ENCODE measurements around the genes KRT75 and KRT71.

DNA sequence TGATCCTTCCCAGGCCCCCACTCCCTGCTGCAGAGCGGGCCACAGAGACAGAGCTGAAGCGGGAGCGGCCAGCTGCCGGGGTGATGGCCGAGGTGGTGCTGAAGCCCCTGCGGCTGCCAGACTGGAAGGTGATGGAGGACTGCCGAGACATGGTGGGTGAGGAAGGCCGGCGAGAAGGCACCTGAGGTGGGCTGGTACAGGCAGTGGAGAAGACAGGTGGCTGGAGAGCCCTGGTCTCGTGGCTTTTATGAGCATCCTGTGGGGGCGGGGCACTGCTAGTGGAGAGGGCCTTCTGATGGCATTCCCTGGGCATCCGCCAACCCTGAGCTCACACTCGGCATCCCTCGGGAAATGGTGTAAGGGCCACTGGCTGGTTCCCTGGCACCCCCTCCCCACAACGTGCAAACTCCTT, at the start of gene KRT75:
KRT75 (minus strand) TSS at position 218 of the 412 bp plus-strand sequence.
- RRBS, result 100% methylated on average over 5 of the region's 15 CpGs

DNA sequence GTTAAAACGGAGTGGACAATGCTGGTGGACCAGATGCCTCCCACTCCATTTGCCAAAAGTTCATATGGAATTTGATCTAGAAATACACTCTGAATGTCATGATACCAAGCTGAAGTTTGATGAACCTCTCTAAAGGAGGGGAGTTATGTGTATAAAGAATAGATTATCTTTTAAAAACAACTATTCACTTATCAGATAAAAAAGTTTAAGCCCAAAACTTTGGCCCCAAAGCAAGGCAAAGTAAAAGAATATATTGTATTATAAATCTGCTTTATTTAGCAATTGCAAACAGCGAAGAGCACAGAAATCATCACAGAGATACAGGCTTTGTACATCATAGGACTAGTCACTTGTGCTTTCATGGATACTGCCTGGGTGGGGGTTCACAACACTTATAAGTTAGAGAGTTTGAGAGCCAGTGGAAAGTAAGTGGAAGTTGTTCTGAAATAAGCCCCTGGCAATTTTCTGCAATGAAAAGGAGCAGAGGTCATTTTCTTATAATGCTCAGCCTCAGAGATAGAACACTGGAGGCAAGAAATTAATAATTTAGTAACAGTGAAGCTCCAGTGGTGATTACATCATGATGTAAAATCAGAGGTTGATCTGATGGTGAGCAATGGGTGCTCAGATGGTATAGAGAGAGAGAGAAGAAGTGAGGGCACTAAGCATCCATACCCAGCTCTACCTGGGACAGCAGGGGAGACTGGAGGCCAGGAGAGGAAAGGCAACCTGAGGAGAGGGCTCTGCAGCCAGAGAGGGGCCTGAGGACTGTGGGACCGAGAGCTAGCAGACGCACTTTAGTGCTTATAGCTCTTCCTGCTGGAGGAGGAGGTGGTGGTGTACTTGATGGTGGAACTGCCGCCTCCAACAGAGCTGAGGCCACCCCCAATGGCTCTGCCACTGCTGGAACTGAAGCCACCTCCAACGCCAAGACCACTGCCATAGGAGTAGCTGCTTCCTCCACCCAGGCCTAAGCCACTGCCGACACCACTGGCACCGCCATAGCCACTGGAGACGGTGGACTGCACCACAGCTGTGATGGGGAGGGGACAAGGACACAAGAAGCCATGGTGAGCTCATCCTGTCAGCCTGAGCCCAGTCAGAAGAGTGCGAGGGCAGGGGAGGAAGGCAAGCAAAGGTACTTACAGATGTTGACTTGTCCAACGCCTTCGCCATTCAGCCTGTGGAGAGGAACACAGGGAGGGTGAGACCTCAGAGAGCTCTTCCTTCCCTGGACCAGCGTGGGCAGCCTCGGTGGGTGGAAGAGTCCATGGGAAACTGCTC, 5.7 kb downstream of the KRT6A start:
- RRBS, result no CpG with 5 or more reads among the region's 14 CpGs

DNA sequence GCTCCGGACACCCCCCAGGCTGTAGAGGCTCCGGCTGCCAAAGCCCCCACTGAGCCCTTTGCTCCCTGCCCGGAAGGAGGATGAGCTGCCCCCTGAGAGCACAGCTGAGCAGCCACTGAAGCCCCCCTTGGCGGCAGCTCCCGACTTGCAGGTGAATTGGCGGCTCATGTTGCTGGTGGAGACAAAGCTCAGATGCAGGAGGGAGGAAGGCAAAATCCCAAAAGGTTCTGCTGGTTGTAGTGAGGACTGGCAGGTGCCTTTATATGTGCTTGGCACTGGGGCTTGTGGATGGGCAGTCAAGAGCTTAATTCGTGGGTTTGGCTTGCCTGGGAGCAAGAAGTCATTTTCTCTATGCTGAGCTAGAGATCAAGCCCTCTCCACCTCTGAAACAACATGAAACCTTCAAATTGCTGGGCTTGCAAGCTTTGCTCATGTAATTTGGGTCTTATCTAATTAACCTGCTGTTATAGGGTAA, at the start of gene KRT71:
KRT71 (minus strand) TSS at position 236 of the 475 bp plus-strand sequence.
- RRBS, result 48% methylated on average over 2 of the region's 7 CpGs

- RRBS, result 54% methylated on average over 2 of the region's 9 CpGs
These were observed 6.4 kb downstream of the KRT2 start for GRCh38 chr12:52645250-52646343.

DNA sequence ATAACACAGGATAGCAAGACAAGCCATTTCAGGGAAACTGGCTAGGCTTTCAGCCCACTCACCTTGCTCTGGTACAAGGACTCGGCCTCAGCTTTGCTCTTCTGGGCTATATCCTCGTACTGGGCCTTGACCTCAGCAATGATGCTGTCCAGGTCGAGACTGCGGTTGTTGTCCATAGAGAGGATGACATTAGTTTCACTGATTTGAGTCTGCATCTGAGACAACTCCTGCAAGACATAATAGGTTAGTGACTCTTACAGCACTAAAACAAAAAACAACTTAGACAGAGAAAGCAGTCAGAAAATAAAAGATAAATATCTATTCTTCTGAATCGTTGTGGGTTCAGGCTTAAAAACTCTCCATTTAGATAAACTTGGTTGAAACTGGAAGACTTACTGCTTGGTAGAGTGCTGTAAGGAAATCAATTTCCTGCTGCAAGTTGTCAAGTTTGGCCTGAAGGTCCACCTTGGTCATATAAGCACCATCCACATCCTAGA, 2.9 kb downstream of the KRT1 start:
- RRBS, result no CpG with 5 or more reads among the region's 5 CpGs

- RRBS, result no CpG with 5 or more reads among the region's 6 CpGs
These were observed 6.6 kb downstream of the KRT8 start for GRCh38 chr12:52898287-52898671.

DNA sequence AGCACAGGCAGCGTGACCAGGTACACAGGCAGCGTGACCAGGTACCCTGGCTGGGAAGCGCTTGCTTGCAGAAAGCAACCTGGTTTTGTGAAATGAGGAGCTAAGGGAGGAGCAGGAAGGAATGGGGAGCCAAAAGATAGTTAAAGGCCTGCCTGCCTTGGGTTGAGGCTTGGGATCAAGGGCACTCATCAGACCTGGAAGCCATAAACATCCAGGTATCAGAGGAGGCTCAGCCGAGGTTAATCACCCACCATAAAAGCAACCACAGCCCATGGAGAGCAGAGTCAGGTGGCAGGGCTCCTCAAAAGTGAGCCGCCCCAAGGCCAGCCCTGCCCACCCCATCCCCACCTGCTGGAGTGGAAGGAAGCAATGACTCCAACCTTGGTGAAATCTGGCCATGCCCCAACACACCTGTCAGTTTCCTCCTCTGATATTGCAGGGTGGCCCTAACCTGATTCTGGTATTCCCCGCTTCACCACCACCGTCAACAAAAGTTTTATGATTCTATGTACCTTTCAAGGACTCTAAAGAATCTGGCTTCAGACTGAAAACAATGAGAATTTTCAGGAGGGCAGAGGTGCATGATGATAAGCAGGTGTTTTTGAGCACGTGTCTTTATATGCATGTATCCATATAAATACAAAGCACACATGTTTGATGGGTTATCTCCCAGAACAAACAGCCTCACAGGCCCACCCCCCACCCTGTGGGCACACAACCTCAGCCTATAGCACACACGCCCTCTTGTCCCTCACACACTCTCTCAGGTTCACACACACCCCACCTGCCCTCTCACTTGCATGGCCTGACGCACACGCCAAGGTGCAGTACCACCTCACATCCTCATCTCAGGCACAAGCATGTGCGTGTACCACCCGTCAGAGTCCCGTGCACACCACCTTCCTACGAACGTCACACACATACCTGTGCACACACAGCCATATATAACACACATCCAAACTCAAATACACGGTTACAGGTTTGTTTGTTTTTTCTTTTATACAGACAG, 8.3 kb upstream of the KRT8 start:
- RRBS, result no CpG with 5 or more reads among the region's 17 CpGs

DNA sequence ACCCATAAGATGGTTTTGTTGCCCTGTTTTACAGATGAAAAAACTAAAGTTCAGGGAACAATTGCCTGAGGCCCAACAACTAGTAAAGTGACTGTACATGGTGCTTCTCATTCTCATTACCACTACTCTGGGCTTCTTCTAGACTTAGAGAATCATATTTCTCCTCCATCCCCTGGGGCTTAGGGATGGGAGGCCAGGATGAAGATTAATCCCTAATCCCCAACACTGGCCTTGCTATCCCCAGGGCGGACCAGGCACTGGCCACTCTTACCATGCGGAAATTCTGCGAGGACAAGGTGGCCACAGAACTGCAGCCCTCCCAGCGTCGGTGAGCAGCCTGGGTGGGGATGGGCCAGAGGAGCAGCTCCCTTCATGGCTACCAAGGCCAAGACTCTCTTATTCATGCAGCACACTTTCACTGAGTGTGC, 6.9 kb downstream of the TNS2 start:
- RRBS, result no CpG with 5 or more reads among the region's 5 CpGs

GRCh38 chr12:53061309-53062446, 11.8 kb downstream of the TNS2 start:
- RRBS, result no CpG with 5 or more reads among the region's 19 CpGs

DNA sequence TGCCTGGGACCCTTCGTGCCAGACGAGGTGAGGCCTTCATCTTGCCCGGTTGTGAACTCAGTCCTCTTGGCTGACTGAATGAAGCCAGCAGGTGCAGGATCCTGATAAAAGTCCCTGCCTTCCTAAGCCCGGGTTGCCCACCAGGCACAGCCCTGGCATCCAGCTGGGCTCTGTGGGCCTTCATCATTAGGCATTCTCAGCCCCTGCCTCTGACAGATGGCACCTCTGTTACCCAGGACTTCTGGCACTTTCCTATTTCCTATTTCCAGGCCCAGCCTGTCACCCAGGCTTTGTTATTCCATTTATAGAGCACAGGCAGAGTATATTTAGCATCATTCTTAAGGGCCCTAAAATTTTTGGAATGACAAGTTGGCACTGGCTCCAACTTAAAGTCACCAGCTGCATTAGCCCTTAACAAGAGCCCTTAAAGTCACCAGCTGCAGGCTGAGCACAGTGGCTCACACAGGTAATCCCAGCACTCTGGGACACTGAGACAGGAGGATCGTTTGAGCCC, 12.9 kb downstream of the SOAT2 start:
- RRBS, result 67% methylated on average over 2 of the region's 5 CpGs

GRCh38 chr12:53153179-53153651, 27.3 kb upstream of the ZNF740 start:
- RRBS, result no CpG with 5 or more reads among the region's 8 CpGs

GRCh38 chr12:53171167-53172334, 9.0 kb upstream of the ZNF740 start:
- RRBS, result no CpG with 5 or more reads among the region's 20 CpGs

GRCh38 chr12:53173148-53173519, 7.4 kb upstream of the ZNF740 start:
- RRBS, result 92% methylated on average over 1 of the region's 4 CpGs

DNA sequence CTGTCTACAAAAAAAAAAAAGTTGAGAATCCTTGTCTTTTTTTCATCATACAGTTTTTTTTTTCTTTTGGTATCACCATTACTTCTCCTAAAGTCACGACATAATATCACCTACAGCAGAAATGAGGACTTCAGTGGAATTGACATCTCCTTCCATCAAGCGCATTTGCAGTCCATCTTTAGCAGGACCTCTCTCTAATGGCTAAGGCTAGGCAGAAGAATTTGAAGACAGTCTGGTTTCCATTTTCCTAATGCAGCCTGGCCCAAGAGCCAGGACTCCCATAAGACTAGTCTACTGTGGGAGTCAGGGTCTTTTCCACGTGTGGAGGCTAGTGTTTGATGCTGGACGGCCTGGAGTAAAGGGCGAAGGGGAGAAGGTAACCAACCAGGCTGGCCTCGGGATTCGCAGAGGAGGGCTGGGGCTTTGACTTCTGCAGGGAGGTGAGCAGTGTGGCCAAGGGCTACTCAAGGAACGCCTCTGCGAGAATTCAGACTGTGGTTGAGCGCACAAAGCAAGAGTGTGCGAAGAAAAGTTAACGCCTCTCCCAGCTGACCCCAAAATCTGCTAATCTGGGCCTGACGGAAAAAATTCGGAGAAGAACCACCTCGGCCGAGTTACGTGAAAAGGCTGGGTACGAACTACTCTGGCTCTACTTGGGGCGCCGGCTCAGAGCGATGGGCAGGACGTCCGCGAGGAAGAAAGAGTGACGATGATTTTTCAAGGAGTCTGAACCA, 692 bp upstream of the ZNF740 start:
- RRBS, result no CpG with 5 or more reads among the region's 25 CpGs

- RRBS, result under 1% methylated on average over 24 of the region's 32 CpGs
These were observed 144 bp upstream of the CSAD start for GRCh38 chr12:53180962-53181176.

DNA sequence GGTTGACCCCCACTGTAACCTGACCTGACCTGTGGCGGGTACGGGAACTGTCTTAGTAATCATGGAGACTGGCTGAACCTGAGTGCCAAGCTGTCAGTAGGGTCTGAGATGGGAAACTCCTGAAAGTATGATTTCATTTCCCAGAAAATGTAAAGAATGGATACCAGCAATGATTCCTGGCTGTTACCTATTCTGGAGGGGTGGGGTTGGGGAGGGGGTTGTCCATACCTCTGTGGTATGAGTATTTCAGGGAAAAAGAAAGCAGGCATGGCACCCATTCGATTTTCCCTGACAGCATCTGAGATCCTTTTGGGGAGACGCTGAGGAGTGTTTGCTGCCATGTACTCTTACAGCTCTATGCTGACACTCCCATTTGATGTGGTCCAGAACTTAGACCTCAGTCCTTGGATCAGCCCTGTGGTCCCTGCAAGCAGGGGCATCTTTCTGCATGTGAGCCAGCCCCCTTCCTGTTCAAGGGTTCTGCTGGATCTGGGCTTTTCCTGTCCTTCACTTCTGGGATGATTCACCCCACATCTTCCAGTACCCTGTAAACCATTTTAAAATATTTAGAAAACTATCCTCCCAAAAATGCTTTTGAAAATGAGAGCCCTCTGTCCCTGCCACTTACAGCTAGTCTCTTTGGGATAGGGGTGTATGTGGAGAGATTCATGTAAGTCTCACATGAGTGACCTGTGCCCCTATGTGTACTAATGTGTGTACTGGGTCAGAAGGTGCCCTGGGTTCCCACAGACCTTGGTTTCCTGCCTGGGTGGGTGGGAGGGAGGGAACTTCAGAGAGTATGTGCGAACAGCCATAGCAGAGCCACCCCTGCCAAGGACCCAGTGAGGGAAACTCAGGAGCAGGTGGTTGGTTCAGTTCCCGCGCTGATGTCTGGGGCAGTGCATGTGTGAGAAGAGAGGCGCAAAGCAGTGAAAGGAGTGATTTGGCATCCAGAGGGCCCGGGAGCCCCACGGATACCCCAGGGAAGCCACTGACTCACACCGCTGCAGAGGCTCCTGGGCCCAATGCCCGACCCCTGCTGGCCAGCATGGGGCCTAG, 8.9 kb upstream of the CSAD start:
- RRBS, result no CpG with 5 or more reads among the region's 12 CpGs

DNA sequence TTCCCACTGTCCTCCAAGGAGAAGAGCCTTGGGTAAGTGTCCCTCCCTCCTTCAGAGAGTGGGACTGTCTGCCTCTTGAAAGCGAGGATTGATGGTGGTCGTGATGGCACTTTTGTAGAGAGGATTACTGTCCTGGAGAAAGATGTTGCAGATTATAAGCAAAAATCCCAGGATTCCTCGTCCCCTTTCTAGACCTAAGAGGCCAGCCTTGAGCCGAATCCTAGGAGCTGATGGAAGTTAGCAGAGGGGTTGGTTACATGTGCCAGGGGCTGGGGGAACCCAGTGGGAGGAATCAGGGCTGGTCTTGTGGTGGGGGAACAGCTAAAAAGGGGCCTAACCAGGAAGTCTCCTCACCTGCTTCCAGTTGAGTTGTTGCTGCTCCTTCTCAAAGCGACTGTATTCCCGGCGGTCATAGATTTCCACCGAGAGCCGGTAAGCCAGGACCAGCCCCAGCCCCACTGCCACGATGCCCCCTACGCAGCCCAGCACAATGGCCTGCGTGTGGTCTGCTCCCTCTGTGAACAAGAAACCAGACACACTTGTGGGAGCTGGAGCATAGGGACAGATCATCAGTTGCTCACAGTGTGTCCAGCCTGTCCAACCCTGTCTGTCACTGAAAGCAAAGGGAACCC, 10.9 kb upstream of the CSAD start:
- RRBS, result no CpG with 5 or more reads among the region's 12 CpGs

GRCh38 chr12:53211387-53211936, 4.4 kb upstream of the ITGB7 start:
- RRBS, result no CpG with 5 or more reads among the region's 9 CpGs

DNA sequence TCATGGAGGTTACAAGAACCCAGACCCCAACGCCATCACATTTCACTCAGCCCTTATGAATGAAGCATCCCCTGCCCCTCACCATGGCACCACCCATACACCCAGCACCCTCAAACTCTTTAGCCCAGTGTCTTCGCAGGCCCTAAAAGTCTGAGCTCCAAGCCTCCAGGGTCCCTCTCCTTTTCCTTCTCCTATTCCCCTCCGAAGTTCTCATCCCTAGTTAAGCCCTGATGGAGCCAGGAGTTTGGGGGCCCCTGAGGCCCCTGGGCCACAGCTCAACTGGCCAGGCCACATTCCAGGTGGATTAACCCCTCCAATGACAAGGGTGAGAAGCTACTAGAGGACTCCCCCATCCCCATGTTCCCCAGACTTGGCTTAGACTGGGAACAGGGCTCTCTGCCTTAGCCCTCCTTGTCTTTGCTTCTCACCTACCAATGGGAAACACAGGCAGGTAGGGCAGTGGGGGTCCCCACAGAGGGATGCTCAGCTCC, 2.6 kb downstream of the RARG start:
- RRBS, result no CpG with 5 or more reads among the region's 3 CpGs

DNA sequence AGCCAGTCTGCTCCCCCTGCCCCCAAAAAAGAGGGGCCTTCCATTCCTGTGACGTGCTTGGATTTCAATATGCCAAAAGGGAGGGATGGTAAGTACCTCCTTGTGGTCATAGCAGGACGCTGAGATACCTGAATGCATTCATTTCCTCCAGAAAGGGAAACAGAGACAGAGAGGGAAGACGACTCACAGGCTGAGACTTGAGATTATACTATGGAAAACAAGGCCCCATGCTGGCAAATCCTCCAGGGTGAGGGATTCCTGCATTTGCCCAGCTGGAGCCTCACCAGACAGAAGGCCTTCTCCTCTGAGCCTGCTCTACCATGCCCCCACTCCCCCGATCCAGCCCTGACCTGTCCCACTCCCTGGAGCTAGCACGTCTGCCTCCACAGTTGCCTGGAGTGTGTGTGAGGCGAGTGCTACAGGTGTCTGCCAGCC, 3.9 kb upstream of the RARG start:
- RRBS, result no CpG with 5 or more reads among the region's 6 CpGs